ENCODE measurements around a stretch of chr17.

- PRO-cap = no peak
- CAGE, long polyA plus RNA = no peak
Measured at GRCh38 chr17:1494108-1494857, 1.8 kb upstream of the MYO1C start.

- PRO-cap = no peak
- CAGE, long polyA plus RNA = no peak
Measured at GRCh38 chr17:1503742-1504174, 11.3 kb upstream of the MYO1C start.

DNA sequence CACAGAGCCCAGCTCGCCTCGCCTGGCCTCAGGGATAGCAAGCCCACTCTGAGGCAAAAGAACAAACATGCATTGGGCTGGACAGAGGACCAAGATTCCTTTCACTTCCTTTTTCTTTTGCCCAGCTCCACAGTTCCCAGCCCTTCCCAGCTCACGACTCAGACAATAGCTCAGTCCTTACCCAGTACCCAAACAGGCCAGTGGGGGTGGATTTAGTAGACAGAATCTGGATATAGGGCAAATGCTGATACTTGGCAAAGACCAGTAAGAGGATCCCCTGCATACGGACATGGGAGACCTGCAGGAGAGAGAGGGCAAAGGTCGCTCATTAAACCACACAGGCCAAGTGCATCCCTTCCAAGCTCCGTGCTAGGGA is 6.9 kb downstream of the INPP5K start:
- PRO-cap = no peak
- CAGE, long polyA plus RNA = no peak

DNA sequence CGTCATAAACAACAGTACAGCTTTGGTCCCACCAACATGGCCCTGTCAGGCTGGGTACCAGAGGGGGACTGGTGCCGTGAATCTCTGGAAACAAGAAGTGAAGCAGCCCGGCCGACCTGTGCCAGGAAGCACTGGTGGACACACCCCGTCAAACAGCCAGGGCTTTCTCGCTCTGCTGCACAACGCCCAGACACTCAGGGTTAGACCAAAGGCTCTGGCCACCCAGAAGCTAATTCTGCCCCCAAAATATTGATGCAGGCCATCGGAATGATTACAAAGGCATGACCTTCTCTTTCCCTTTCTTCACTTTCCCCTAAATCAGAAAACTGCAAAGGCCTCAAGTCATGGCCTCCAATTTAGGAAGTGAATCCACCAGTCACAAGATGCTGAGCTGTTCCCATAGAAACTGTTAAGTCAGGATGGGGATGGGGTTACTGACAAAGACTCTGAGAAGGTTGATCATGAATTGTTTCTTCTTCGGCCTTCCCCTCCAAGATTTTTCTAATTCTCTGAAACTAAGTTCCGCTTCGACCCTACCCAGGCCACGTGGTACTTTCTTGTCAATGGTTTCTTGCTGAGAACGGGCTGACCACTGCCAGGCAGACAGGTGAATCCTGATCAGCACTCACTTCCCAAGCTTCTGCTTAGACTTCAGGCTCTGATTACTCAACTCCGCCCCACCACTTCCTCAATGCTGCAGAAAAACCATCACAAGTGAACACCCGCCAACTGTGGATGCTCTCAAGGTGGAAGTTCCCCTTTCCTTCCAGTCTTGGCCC is 6.7 kb downstream of the PITPNA start:
- PRO-cap = no peak
- CAGE, long polyA plus RNA = no peak

GRCh38 chr17:1577105-1578006 is 14.8 kb upstream of the PITPNA start:
- PRO-cap = unidirectional peak, minus-strand start at chr17:1577863
- CAGE, long polyA plus RNA = no peak

DNA sequence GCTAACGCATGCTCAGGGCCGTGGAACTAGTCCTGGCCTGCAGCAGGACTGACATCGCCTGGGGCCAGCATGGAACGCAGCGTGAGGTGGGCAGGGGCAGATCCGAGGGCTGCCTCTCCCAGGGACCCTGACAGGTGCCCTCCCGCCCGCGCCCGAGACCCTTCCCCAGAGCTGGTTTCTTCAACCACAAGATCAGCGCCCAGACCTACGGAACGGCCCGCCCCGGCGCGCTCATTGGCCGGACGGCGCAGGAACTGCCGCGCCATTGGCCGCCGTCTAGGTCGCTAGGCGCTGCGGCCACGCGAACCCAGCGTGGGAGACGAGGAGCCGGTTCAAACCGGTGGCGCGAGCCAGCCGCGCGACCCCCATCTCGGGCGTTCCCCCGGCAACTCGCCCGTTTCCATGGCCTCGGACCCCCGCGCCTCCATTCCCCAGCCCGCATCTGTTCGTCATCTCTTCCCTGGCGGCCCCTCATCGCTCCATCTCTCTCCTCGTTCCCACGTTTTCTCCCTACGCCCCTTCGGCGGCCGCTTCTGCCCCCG is 353 bp downstream of the SLC43A2 start:
- PRO-cap = bidirectional peak, plus-strand start at position 343 of the sequence, minus-strand start at position 173 of the sequence
- CAGE, long polyA plus RNA = no peak

DNA sequence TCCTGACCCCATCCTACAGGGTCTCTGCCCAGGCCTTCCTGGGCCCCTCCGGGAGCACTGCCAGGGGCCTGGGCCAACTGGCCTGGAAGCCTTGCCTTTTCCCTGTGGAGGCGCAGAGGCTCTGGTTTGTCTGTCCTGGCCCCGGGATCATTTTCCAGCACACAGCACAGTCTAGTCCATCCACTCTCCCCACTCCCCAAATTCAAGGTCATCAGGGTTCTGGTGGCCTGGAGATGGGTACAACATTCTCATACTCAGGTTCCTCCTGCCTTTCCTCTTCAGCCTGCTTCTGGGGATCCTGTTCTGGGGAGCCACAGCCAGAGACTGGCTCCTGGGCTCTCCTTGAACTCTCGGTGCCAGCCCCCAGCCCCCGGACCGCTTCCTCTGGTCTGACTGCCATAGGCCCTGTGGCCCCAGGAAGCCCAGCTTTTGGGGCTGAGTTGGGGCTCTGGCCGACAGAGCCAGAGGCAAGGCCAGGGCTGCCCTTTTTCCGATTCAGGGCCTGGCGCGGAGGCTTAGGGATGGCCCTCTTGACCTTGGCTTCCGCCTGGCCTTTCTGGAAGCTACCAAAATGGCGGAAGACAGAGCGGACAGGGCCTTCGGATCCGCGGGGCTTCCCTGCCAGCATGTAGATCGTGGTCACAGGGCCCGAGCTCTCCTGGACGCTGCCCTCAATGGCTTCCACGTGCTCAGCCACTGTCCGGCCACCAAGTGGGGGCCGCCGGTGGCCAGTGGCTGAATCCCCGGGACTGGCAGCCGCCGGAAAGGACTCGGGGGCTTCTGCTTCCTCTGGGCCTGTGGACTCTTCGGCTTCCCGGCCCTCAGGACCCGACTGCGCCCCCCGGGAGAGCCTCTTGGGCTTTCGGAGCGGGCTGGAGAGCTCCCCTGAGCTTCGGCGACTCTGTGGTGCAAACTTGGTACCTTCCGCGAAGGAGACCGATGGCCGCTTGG is 6.2 kb upstream of the SLC43A2 start:
- PRO-cap = no peak
- CAGE, long polyA plus RNA = no peak

- PRO-cap = no peak
- CAGE, long polyA plus RNA = no peak
Measured at GRCh38 chr17:1639536-1640095, 5.9 kb downstream of the SCARF1 start.

DNA sequence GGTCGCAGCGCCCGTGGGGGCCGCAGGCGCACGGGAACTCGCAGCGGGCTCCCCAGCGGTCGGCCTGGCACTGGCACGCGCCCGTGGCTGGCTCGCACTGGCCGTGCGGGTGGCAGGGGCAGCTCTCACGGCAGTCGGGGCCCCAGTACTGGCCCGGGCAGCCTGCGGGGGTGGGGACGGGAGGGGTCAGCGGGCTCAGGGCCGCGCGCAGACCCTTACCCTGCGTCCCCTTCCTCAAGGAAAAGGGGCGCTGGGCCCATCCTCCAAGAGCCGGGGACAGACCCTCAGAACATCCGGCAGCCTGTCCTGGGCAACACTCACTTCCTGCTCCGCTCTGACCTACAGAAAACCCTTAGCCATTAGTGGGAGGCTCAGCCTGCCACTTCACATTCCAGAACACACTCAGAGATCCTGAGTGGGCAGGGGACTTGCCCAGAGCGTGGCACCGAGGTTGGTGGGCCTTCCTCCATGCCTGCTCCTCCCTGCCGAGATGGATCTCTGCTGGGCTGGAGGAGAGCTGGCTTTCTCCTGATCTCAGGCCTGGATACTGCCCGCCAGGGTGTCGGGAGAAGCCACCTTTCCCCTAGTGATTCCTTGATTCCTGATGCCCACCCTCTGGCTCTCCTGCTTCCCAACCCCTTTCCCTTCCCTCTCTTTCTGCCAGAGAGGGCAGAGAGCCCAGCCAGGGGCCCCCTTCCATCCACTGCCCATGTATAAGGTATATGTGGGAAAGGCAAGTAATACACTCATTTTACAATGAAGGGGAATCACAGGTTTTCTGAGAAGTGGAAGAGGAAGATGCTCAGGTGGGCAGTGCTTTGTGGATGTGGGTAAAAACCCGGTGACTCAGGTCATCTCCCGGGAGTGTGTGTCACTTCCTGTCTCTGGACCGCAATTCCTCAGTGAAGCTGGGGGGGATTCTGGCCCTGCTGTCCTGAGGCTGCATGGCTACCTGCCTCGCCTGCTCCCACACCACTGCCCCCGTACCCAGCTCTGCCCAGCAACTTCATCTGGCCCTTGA is 1.4 kb downstream of the SCARF1 start:
- PRO-cap = no peak
- CAGE, long polyA plus RNA = no peak

GRCh38 chr17:1650475-1651686 is 1.2 kb upstream of the RILP start:
- PRO-cap = no peak
- CAGE, long polyA plus RNA = no peak

- PRO-cap = no peak
- CAGE, long polyA plus RNA = no peak
Measured at GRCh38 chr17:1680349-1681319, 4.0 kb downstream of the PRPF8 start.

DNA sequence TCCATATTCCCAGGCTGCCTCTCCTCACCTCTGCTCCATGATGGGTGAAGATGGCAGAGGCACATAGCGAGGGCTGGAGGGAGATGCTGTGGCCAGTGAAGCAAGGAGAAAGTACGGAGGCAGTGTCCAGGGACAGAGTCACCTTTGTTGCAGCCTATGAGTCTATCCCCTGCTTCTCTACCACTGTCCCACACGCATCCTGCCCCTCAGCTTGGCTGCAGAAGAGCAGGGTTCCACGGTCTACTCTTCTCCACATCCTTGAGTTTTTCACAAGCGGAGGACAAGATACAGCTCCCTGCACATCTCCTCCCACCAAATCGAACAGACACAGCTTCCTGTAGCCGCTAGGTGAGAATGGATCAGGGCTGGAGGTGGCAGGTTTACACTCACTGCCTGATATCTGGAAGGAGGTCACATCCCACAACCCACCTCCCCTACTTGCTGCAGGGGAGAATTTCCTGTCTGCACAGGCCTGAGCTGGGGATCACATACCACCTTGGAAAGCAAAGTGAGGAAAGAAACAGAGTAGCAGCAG is 2.5 kb upstream of the TLCD2 start:
- PRO-cap = no peak
- CAGE, long polyA plus RNA = no peak

DNA sequence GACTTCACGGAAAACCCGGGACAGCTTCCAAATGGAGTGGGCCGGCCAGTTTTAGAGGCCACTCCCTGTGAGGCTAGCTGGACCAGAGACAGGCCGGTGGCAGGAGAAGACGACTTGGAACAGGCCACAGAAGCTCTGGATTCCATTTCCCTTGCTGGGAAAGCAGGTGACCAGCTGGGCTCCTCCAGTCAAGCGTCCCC is 2.2 kb downstream of the WDR81 start:
- PRO-cap = no peak
- CAGE, long polyA plus RNA = no peak

DNA sequence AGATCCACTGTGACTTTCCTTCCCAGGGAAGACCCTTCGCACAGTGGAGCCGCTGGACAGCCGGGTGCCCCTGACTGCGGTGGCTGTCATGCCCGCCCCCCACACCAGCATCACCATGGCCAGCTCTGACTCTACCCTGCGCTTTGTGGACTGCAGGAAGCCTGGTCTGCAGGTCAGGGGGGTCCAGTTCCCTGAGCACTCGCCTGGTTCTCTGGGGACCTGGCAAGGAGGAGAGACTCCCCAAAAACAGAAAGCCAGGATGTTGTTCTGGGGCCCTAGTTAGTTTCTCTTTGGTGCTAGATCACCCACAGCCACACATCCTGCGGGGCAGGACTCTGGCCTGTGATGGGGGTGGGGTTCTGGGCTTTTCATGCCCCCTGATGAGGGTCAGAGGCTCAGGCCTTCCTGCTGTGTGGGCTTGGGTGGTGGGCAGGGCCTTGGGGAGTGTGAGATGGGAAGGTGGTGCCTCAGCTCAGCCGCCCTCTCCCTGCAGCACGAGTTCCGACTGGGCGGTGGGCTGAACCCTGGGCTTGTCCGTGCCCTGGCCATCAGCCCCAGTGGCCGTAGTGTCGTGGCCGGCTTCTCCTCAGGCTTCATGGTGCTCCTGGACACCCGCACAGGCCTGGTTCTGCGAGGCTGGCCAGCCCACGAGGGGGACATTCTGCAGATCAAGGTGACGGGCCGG is 7.0 kb upstream of the SERPINF2 start:
- PRO-cap = no peak
- CAGE, long polyA plus RNA = no peak

DNA sequence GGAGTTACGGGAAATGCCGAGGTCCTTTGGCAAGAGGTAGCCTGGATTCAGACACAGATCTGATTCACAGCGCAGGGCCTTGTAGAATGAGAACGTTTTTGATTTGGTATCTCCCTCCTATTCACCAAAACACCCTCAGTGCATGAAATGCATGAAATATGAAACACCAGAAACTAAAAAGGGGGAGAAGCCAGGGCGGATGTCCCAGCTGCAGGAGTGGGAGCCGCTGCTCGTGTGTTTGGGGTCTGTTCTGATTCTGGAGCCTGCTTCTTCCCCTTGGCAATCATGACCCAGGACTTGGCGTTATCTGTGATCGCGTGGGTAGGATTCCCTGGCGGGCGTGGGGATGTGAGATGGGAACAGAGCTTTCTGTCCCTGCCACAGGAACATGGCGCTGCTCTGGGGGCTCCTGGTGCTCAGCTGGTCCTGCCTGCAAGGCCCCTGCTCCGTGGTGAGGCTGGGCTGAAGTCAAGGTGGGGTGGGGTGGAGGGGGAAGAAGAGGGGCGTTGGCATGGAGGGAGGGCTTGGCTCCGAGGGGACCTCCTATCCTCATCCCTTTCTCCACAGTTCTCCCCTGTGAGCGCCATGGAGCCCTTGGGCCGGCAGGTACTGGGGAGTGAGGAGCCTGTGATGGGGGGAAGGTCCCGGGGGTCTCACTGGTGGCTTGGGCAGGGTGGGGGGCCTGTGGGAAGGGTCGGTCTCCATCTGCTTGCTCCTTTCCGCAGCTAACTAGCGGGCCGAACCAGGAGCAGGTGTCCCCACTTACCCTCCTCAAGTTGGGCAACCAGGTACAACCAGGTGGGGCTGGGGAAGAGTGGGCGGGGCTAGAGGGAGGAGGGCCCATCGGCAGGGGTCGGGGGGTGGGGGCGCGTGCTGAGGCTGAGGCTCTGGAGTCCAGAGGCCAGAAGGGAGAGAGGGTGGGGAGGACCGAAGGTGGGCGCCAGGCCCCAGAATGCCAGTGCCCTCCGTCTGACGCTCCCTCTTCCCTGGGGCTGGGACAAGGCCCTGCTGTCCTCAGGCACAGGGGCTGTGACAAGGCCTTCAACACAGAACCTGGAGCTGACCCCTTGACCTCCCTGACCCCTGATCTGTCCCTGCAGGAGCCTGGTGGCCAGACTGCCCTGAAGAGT is 2.3 kb downstream of the SERPINF2 start:
- PRO-cap = no peak
- CAGE, long polyA plus RNA = no peak

- PRO-cap = no peak
- CAGE, long polyA plus RNA = no peak
Measured at GRCh38 chr17:1746766-1747658, 4.3 kb downstream of the SERPINF2 start.

- PRO-cap = no peak
- CAGE, long polyA plus RNA = no peak
Measured at GRCh38 chr17:1766829-1767227, 5.0 kb downstream of the SERPINF1 start.

GRCh38 chr17:1843764-1844382 is 14.1 kb downstream of the RPA1 start:
- PRO-cap = no peak
- CAGE, long polyA plus RNA = no peak

DNA sequence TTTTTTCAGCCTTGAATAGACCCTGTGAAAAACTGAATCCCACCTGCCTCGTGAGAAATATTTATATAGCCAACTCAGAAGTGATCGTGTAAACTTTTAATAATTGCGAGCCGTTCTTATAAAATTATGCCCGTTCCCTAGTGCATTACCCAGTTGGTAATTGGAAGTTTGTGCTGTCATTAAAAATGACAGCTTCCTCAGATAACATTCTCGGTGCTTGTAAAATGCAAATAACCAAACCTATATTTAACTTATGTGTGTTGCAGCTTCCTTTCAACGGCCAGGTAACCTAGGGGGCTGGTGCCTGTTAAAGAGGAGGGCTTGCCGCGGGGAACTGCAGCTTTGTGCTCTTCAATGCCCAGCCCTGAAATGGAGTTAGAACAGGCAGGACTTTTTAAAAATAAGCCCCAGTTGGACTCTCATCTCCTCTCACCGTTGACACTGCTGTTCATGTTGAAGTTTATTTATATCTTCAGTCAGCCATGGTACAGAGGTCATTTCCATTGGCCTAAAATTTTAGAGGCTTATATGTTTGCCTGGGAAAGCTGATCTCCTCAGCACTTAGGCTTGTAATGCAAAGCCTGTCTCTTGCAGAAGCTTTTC is 74.5 kb downstream of the RPA1 start:
- PRO-cap = no peak
- CAGE, long polyA plus RNA = no peak

DNA sequence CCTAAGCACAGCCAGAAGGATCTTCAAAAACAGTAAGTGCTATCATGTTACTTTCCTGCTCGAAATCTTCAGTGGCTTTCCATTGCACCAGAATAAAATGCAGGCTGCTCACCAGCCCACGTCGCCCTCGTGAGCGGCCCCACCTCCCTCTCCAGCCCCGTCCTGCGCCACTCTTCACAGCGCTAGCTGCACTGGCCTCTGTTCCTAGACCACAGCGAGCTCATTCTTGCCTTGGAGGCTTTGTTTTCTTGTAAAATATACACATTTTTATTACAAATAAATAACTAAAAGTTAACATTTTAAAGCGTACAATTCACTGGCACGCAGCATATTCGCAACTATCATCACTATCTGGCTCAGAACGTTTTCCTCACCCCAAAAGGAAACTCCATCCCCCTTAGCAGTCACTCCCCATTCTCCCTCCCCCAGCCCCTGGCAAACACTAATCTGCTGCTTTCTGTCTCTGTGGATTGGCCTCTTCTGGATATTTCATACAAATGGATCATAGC is 64.8 kb downstream of the RTN4RL1 start:
- PRO-cap = no peak
- CAGE, long polyA plus RNA = no peak

All from B cell (primary cell).